Melanocyte of skin (primary cell): ENCODE data around the gene TRAF3IP1.

GRCh38 chr2:238160186-238160930, 1.6 kb downstream of the ERFE start:
- CAGE, long polyA plus RNA, 2 experiments = no peak in any of the 2 experiments

DNA sequence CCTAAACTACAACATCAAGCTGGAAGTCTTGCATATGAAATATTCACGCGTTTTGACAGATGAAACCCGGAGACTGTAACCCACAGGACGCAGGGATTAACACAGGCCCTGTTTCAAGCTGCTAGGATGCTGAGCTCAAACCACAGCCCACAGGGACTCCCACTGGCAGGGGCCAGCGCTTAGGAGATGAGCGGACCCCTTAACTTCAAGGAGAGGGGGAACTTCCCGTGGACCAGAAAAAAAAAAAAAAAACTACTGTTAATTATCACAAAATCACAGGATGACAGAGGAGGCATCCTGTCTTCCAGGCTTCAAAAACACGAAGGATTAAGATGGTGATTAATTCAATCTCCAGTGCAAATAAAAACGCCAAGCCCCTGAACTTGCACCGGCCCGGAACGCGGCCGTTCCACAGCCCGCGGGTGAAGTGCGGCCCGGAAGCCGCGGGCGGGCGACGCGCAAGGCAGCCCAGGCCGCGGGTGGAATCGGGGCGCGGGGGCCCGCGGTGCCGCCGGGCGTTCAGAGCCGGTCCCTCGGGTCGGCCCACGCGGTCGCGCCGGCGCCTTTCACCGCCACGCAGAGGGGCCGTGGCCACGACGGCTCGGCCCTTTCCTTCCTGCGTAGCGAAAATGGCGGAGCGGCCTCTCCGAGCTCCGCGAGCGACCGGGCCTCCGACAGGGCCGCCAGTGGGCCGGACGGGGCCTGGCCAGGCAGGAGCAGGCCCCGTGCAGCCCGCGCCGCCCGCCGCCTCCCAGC, 665 bp downstream of the ILKAP start:
- CAGE, long polyA plus RNA, 2 experiments = no peak in any of the 2 experiments

- CAGE, long polyA plus RNA, 2 experiments = no peak in any of the 2 experiments
These were observed 23.7 kb upstream of the HES6 start for GRCh38 chr2:238263224-238264158.

- CAGE, long polyA plus RNA, 2 experiments = no peak in any of the 2 experiments
These were observed 6.4 kb downstream of the PER2 start for GRCh38 chr2:238281976-238282380.

DNA sequence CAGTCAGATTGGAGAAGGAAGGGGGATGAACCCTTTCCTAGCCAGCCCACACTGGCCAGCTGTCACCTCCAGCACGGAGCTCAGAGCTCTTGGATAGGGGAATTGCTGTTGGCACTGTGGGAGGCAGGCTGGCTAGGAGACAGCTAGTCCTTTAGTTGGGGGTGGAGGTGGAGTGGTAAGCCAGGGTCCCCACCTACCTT, 2.5 kb upstream of the PER2 start:
- CAGE, long polyA plus RNA, 2 experiments = no peak in any of the 2 experiments

- CAGE, long polyA plus RNA, 2 experiments = no peak in any of the 2 experiments
These were observed 11.5 kb upstream of the PER2 start for GRCh38 chr2:238299723-238300561.

- CAGE, long polyA plus RNA, 2 experiments = no peak in any of the 2 experiments
These were observed 13.9 kb upstream of the TRAF3IP1 start for GRCh38 chr2:238306417-238306902.

DNA sequence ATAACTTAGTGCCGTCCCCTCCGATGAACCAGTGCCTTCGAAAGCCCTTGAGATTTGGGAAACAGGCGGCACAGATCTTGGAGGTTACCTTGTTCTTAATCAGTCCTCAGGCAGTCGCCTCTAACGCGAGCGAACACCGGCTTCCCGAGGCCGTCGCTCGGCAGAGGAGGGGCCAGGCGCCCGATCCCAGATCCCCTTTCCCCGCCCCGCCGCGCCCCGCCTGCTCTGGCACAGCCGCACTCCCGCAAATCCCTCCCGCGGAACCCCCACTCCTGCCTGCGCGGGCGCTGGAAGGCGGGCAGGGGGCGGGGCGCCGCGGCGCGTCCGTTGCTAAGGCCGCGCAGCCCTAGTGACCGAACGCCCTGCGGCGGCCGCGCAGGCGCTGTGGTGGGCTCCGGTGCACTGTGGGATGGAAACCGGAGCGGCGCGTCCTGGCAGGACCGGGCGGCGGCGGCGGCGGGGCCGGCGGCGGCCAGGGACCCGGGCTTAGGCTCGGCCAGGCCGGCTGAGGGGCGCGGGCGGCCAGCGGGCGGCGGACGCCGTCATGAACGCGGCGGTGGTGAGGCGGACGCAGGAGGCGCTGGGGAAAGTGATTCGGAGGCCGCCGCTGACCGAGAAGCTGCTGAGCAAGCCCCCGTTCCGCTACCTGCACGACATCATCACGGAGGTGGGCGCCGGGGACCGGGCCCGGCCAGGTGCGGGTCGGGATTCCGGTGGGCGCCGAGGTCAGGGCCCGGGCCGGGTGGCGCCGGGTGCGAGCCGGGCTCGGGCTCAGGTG, at the start of gene TRAF3IP1:
Gene TRAF3IP1 (plus strand): TSS at position 400 of the 778 bp plus-strand sequence.
- CAGE, long polyA plus RNA, 2 experiments = no peak in any of the 2 experiments

DNA sequence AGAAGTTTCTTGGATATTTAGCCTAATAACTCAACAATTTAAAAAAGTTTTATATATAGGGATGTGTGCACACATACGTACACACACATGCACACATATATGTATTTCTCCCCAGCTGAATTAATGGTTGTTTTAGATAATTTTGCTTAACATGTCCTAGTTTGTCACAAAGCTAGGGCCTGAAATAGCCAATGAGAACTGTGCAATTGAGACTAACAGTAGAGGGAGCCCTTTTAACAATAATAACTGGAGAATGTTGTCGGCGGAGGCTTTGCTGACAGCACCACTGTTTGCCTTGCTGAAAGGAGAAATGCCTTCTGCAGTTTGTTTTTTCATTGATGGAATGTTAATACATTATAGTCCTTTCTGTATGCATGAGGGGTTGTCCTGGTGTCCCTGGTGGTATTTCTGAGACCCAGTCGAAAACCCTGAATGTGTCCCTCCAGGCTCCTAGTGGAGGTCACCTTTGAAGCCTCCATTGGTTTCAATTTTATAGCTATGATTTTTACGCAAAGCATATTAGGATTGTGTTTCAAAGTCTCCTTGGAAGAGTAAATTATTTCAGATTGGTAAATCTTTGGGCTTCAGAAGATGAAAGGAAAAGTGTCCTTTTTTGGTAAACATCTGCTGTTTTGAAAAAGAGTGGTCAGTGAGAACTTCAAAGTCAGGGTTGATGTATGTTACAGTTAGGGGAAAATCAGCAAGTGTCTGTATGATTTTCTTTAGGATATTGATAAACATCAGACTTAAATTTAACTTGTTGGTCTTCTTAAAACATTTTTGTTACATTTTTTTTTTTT, 37.2 kb downstream of the TRAF3IP1 start:
- CAGE, long polyA plus RNA, 2 experiments = no peak in any of the 2 experiments

DNA sequence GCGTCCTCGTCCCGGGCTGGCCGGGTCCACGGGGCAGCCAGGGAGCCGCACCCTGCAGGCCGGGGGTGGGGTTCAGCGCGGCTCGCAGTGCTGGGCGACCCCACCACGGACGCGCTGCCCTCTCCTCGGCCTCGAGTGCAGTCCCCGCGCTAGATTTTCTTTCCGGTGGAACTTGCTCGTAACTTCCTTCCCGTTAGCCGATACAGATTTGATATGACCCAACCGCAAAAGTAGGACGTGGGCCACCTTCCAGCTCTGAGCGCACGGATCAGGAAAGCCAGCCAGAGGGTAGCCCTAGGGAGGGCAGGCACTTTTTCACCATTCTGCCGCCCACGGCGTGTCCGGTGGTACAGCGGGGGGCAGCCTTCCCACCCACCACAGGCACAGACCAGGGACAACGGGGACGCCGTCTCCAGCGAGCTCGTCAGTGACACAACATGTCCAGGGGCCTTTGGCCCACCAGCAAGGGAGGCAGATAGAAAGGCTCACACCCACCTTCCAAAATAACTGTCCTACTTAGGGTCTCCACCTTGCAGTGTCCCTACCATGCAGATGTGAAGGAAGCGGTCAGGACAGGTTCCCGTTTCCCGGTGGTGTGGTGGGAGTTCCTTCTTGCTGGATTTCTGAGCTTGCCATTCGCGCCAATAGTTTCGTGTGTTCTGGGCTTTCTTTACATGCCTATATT, 614 bp downstream of the ASB1 start:
- CAGE, long polyA plus RNA, 2 experiments = no peak in any of the 2 experiments

- CAGE, long polyA plus RNA, 2 experiments = no peak in any of the 2 experiments
These were observed 6.7 kb downstream of the ASB1 start for GRCh38 chr2:238433471-238433718.

GRCh38 chr2:238454424-238454853, 27.7 kb downstream of the ASB1 start:
- CAGE, long polyA plus RNA, 2 experiments = no peak in any of the 2 experiments

DNA sequence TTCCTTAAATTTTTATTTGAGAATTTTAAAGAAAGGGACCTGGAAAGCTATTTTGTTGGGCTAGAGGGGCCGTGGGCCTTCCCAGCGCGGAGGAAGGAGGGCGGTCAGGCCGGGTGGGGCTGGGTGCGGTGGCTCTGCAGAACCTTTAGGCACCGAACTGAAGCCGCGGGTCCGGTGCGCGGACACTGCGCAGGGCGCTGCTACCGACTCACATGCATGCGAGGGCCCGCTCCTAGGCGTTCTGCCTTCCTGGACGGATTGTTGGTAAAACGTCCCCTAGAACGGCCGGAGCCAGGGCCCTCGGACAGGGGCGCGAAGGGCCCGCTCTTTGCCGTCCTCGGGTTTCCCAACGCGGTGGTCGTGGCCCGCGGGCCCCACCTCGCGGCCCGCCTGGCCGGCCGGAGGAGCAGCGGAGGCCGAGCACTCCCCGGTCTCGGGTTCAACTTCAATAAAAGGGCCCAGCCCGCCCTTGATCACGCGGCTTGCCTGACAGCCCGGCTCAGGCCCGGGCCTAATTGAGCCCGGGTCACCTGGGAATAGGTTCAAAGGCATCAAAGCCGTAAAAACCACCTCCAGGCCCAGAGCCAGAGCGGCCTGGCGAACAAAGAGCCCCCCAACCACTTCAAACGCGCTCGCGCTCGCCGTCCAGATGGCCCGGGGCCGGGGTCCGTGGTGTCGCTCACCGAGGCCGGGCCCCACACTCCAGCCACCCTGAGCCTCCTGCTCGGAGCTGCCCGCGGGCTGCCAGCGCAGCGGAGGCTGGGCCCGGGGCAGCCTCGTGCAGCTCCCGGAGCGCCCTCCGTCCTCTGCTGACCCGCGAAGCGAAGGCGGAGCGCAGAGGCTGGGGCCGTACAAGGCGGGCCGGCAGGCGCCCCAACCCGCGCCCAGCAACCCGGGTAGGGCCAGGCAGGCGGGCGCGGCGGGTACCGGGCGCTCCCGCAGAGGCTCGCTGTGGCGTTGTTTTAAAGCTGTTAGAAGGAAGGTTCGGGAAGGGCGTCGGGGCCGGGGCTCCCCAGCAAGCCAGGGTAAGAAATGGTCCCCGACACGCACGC, 1.2 kb upstream of the TWIST2 start:
- CAGE, long polyA plus RNA, 2 experiments = no peak in any of the 2 experiments

DNA sequence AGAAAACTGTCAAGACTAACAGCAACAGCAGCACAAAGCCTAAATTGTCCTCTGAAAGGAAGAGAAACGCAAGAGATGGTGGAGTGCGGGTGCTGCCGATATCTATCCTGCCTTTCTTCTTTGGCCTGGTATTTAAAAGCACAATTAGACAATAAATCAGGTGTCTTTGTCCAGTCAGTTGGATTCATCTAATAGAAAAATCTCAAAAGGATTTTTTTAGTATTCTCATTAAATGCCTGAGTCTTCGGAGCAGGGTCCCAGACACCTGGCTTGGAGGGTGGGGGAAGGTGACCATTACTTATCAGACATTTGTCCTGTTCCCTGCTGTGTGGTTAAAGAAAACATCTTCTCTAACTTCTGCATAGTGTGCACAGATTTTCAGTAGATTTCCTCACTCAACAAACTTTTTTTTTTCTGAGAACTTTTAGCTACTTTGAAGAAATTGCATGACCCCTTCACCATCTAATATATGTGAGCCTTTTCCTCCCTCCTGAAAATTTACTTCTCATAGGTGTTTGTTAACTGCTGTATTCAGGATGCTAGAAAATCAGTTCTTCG, 3.4 kb downstream of the TWIST2 start:
- CAGE, long polyA plus RNA, 2 experiments = no peak in any of the 2 experiments

GRCh38 chr2:238902282-238902718, 54.4 kb downstream of the TWIST2 start:
- CAGE, long polyA plus RNA, 2 experiments = no peak in any of the 2 experiments

GRCh38 chr2:239025150-239025954, 177.5 kb downstream of the TWIST2 start:
- CAGE, long polyA plus RNA, 2 experiments = no peak in any of the 2 experiments

- CAGE, long polyA plus RNA, 2 experiments = no peak in any of the 2 experiments
These were observed 265.3 kb downstream of the TWIST2 start for GRCh38 chr2:239112997-239113833.

- CAGE, long polyA plus RNA, 2 experiments = no peak in any of the 2 experiments
These were observed 272.7 kb downstream of the TWIST2 start for GRCh38 chr2:239120507-239121124.

DNA sequence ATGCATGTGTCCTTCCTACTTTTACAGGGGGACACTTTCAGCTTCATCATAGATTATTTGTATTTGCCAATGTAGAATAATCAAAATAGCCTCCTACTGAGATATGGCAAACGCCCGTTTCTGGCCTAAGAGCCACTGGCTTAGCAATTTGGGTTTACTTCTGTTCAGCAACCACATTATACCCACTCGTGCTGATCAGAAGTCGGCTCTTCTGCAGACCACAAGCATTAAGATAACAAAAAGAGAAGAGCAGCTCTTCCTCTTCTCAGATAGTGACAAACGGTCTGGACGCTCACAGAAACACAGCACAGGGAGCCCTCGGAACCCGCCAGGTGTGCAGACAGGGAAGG, 164.1 kb downstream of the HDAC4 start:
- CAGE, long polyA plus RNA, 2 experiments = no peak in any of the 2 experiments

DNA sequence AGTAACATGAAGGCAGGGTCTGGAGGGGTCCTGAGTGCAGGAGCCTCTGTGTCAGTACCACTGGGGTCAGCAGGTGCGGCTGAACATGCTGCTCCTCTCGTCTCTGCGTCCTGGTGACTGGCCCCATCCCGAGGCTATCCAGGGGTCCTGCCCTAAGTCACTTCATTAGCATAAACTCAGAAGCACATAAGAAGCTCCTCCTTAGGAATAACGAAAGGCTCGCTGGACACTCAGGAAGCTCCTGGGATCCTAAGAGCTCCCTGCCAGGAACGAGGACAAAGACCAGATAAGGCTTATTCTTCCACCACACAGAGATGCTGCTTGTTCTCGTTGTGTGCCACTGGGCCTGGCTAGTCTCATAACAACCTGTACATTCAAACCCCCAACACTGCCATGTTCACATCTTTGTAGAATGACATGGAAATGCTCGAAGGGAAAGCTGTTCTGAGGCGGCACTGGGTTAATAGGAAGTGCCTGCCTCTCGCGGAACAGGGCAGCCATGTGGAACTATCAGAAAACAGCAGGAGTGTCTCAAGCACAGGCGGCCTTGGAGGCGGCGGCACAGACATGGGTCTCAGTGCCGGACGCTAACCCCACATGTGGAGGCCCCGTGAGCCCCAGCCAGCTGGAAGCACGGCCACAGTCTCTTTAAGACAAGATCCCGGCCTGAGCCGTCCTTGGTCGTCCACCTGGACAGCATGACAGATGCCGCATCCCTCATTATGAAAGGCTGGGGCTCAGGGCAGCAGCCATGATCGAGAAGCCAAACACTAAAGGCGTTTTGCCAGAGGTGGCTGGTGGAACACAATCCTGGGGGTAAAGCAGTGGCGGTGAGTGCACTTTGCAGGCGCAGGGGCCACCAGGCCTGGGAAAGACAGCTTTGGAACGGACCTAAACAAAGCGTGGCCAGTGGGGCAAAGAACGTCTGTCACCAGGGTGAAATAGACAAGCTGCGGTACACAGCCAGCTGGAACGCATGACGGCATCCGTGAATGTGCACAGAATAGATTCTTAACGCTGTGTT, 161.2 kb downstream of the HDAC4 start:
- CAGE, long polyA plus RNA, 2 experiments = no peak in any of the 2 experiments